ENCODE measurements around the gene YBEY.

GRCh38 chr21:46038627-46039543 is 57.3 kb downstream of the COL6A1 start:
- PRO-cap, 4 experiments = peak in 3 of 4 experiments; most common plus-strand start chr21:46039249 (in 2); most common minus-strand start chr21:46039139 (in 2)
- RAMPAGE, long total RNA, 2 experiments = no peak in any of the 2 experiments
- RRBS = 24% methylated on average over 6 of the region's 42 CpGs

- PRO-cap, 4 experiments = peak in 3 of 4 experiments; most common plus-strand start chr21:46066969 (in 2); most common minus-strand start chr21:46066920 (in 3)
- RAMPAGE, long total RNA, 2 experiments = no peak in any of the 2 experiments
- RRBS = 38% methylated on average over 3 of the region's 27 CpGs
Measured at GRCh38 chr21:46066707-46067604, 31.0 kb upstream of the COL6A2 start.

- PRO-cap, 4 experiments = no peak in any of the 4 experiments
- RAMPAGE, long total RNA, 2 experiments = no peak in any of the 2 experiments
- RRBS = 29% methylated on average over 1 of the region's 26 CpGs
Measured at GRCh38 chr21:46126257-46126980, 28.5 kb downstream of the COL6A2 start.

GRCh38 chr21:46247916-46248516 is 19.4 kb upstream of the LSS start:
- PRO-cap, 4 experiments = no peak in any of the 4 experiments
- RAMPAGE, long total RNA, 2 experiments = no peak in any of the 2 experiments
- RRBS = no CpG with 5 or more reads among the region's 3 CpGs

DNA sequence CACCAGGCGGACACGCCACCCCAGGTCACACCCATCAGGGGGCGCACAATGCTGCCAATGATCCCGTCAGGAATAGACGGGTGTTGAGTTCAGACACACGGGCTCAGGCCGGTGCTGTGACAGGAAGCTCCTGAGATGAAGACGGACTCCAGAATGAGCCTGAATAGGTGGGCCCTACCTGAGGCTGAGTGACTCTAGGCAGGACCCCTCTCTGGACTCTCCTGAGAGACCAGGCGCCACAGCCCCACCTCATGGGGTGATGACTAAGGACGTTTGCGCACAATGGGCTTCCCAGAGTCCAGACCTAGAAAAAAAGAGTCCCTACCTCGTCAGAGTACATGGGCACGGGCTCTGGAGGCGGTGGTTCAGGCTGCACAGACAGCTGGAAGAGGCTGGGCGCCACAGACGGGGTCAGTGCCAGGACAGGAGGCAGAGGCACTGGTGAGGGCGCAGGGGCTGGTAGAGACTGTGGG is 20.4 kb downstream of the MCM3AP start:
- PRO-cap, 4 experiments = no peak in any of the 4 experiments
- RAMPAGE, long total RNA, 2 experiments = start-site peak on the minus strand in 1 of 2 experiments, centred at position 419 of the sequence, 14 reads per replicate
- RRBS = no CpG with 5 or more reads among the region's 17 CpGs

- PRO-cap, 4 experiments = peak in 4 of 4 experiments; most common plus-strand start chr21:46286340 (in 3); most common minus-strand start chr21:46286611 (in 4)
- RAMPAGE, long total RNA, 2 experiments = start-site peak on the plus strand in 1 of 2 experiments, at chr21:46286336-46286387 at its widest, 59 reads per replicate
- RRBS = 2% methylated on average over 18 of the region's 70 CpGs
Measured at GRCh38 chr21:46286134-46286802, at the start of gene YBEY. Gene YBEY, plus strand, starts transcription at chr21:46286342.

DNA sequence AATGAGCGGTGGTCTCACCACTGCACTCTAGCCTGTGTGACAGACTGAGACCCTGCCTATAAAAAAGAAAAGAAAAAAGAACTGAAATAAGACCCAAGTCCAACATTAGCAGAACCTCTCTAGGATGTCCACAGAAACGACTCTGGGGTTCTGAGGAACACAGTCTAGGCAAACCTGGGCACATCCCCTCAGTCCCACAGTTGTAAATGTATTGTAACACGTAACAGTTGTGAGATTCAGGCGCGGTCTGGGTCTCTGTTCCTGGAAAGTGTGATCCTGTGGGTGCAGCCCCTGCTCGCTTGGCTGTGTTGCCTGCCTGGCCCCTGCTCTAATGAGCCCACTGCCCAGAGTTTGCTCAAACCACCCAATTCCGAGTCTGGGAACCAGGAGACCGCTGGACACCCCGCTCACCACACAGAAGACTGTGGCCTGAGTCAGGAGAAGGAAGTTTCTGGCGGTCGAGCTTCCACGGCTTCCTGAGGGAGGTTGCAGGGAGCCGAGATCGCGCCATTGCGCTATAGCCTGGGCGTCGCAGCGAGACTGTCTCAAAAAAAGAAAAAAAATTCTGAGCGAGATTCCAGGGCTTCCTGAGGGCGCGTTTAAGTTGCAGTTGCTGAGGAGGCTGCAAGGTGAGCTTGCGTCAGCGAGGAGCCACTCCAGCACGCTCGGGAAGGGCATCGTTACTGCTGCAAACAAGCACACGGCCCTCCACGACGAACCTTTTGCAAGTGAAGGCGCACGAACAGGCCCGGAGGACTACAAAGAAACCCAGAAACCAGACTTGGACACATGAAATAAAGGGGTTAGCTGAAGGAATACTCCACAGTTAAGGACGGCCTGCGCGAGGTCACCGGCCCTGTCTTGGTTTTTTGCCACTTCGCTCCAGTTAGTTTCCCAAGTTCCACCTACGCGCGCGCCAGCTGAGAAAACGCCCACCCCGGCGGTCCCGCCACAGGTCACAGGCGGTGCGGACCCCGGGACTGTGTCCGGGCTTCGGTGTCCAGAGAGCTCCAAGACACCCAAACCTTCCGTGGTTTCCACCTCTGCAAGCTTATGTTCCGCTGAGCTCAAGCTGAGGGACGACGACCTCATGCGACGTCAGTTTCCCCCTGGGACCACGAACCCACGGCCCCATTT is 1.1 kb downstream of the C21orf58 start:
- PRO-cap, 4 experiments = no peak in any of the 4 experiments
- RAMPAGE, long total RNA, 2 experiments = no peak in any of the 2 experiments
- RRBS = 3% methylated on average over 16 of the region's 59 CpGs

- PRO-cap, 4 experiments = no peak in any of the 4 experiments
- RAMPAGE, long total RNA, 2 experiments = no peak in any of the 2 experiments
- RRBS = 93% methylated on average over 4 of the region's 6 CpGs
Measured at GRCh38 chr21:46346096-46346327, 22.1 kb downstream of the PCNT start.

- PRO-cap, 4 experiments = no peak in any of the 4 experiments
- RAMPAGE, long total RNA, 2 experiments = start-site peak on the plus strand in 1 of 2 experiments, at chr21:46357035-46357063 at its widest, 7 reads per replicate
- RRBS = no CpG with 5 or more reads among the region's 21 CpGs
Measured at GRCh38 chr21:46356666-46357289, 32.8 kb downstream of the PCNT start.

DNA sequence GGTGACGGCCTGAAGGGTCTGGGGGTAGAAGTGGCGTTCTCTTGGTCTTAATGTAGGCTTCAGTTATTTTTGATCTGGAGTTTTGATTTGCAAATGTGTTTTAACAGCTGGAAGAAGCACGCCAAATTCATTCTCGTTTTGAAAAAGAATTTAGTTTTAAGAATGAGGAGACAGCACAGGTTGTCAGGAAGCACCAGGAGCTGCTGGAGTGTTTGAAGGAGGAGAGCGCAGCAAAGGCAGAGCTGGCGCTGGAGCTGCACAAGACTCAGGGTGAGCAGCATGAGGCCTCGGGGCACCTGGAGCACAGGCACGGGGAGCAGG is 66.6 kb downstream of the PCNT start:
- PRO-cap, 4 experiments = no peak in any of the 4 experiments
- RAMPAGE, long total RNA, 2 experiments = start-site peak on the plus strand in 1 of 2 experiments, centred at position 241 of the sequence, 8 reads per replicate
- RRBS = no CpG with 5 or more reads among the region's 8 CpGs

GRCh38 chr21:46393904-46394847 is 64.5 kb upstream of the DIP2A start:
- PRO-cap, 4 experiments = no peak in any of the 4 experiments
- RAMPAGE, long total RNA, 2 experiments = no peak in any of the 2 experiments
- RRBS = no CpG with 5 or more reads among the region's 31 CpGs

- PRO-cap, 4 experiments = no peak in any of the 4 experiments
- RAMPAGE, long total RNA, 2 experiments = no peak in any of the 2 experiments
- RRBS = no CpG with 5 or more reads among the region's 10 CpGs
Measured at GRCh38 chr21:46540151-46540558, 64.7 kb downstream of the S100B start.

GRCh38 chr21:46555782-46556211 is 49.1 kb downstream of the S100B start:
- PRO-cap, 4 experiments = no peak in any of the 4 experiments
- RAMPAGE, long total RNA, 2 experiments = no peak in any of the 2 experiments
- RRBS = no CpG with 5 or more reads among the region's 14 CpGs

- PRO-cap, 4 experiments = no peak in any of the 4 experiments
- RAMPAGE, long total RNA, 2 experiments = no peak in any of the 2 experiments
- RRBS = no CpG with 5 or more reads among the region's 13 CpGs
Measured at GRCh38 chr21:46633543-46634554, 1.6 kb upstream of the PRMT2 start.

All from uterus (tissue), 7 donors.